GM12878 (cell line): ENCODE measurements around a stretch of chr11.

GRCh38 chr11:130315716-130316303 is 1.1 kb upstream of the ZBTB44 start:
- RAMPAGE, long total RNA, result no peak
- RRBS, 2 experiments, result 4% methylated on average over 6 of the region's 24 CpGs; no CpG with 5 or more reads in 1 of the 2 experiments
CAGE:
- cytosol, long polyA minus RNA, result no peak
- cytosol, long polyA plus RNA, result no peak
- long polyA plus RNA, result no peak
- nucleolus, long total RNA, result no peak
- nucleus, long polyA plus RNA, result no peak
- nucleus, long total RNA, result no peak

- RAMPAGE, long total RNA, result no peak
- RRBS, 2 experiments, result no CpG with 5 or more reads among the region's 7 CpGs
CAGE:
- cytosol, long polyA minus RNA, result no peak
- cytosol, long polyA plus RNA, result no peak
- long polyA plus RNA, result no peak
- nucleolus, long total RNA, result no peak
- nucleus, long polyA plus RNA, result no peak
- nucleus, long total RNA, result no peak
Observed at GRCh38 chr11:130388880-130389279, 39.5 kb downstream of the ADAMTS8 start.

DNA sequence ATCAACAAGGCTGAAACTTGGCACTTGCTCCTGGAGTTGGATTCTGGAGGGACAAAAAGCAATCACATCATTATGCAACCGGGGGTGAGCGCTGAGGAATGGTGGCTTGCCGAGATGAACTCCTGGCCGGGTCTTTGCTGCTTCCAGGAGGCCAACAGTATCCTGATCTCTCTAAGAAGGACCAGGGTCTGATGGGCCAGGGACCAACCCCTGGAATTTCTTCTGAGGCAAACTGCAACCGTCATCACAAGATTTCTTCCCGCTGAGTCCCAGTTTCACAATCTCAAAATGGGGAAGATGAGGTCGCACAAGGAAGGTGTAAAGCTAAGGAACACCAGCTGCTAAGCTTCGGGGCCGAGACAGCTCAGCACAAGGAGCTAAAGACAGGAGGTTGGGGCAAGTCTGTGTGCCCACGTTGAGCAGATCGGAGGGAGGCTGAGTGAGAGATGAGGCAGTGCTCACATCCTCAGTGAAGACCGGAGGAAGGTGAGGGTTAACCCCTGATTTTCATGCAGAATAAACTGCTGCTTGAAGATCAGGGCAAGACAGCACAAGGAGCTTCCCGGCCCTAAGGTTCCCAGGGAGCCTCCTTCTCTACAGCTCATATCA is 7.5 kb downstream of the ADAMTS8 start:
- RAMPAGE, long total RNA, result no peak
- RRBS, 2 experiments, result 30 to 63% methylated on average over 5 to 6 of the region's 13 CpGs
CAGE:
- cytosol, long polyA minus RNA, result no peak
- cytosol, long polyA plus RNA, result no peak
- long polyA plus RNA, result no peak
- nucleolus, long total RNA, result no peak
- nucleus, long polyA plus RNA, result no peak
- nucleus, long total RNA, result no peak

- RAMPAGE, long total RNA, result no peak
- RRBS, 2 experiments, result no CpG with 5 or more reads among the region's 6 CpGs
CAGE:
- cytosol, long polyA minus RNA, result no peak
- cytosol, long polyA plus RNA, result no peak
- long polyA plus RNA, result no peak
- nucleolus, long total RNA, result no peak
- nucleus, long polyA plus RNA, result no peak
- nucleus, long total RNA, result no peak
Observed at GRCh38 chr11:130520290-130520723, 71.9 kb downstream of the ADAMTS15 start.

DNA sequence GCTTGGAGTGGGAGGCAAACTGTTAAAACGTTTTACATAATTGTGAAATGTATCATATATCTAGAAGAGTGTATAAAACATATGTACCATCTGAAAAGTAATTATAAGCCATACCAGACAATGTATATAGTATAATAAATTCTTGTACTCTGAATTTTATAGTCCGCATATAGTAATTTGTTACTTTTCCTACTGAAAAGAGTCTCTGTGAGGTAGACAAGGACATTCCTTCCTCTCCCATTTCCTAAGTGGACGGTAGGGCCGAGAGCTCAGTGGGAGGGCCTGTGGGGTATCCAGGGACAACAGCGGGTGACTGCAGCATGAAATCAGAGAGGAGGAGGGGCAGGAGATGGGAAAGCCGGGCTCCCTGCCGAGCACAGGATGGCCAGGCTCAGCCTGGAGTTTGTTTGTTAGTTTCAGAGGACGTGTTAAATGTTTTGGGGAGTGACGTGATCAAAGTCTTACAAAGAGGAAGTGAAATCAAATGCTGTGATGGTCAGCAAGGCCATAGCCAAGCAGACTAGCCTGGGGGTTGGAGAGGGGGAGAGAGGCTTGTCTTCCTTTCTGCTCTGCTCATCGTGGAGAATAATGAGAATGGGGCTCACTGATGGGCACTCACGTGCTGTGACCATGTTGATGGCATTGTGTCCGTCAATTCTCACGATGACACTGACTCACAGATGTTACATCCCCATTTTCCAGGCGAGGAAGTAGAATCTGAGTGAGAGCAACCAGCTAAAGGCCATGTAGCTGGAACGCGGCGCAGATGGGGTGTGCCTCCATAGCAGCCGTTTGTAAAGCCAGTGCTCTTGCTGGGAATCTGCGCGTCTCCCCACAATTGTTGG is 152.7 kb downstream of the ADAMTS15 start:
- RAMPAGE, long total RNA, result no peak
- RRBS, 2 experiments, result no CpG with 5 or more reads among the region's 20 CpGs
CAGE:
- cytosol, long polyA minus RNA, result no peak
- cytosol, long polyA plus RNA, result no peak
- long polyA plus RNA, result no peak
- nucleolus, long total RNA, result no peak
- nucleus, long polyA plus RNA, result no peak
- nucleus, long total RNA, result no peak

DNA sequence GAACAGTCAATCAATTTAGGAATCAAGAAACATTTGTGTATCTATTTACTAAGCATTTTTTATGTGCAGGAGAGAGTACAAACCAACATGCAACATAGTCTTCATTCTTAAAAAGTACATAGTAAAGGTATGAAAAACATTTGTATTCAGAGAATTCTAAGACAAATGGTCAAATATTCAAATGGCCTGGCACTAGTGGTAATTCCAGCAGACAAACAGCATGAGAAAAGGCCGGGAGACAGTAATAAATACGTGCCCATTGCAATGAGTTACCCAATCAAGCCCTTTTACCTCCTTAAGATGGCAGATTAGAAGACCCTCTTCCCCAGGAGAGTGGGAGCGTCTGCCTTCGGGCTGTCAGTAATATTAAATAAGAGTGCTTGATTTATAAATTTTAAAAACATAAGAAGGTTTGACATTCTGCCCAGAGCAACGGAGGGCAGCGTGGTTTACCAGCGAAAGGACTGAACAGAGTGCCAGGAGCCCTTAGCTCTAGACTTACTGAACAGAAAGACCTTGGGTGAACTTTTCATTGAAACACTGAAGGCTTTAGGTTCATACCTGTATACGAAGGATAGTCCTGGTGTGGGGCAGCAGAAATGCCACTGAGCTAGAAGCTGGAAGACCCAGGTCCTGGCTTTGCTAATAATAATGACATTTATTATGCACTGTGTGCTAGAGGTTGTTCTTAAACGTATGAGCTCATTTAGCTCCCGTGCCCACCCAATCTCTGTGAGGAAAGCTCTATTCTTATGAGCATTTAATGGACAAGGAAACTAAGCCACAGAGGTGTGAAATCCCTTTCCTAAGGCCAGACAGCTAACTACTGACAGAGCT is 49.8 kb downstream of the SNX19 start:
- RAMPAGE, long total RNA, result no peak
- RRBS, 2 experiments, result no CpG with 5 or more reads among the region's 10 CpGs
CAGE:
- cytosol, long polyA minus RNA, result no peak
- cytosol, long polyA plus RNA, result no peak
- long polyA plus RNA, result no peak
- nucleolus, long total RNA, result no peak
- nucleus, long polyA plus RNA, result no peak
- nucleus, long total RNA, result no peak

DNA sequence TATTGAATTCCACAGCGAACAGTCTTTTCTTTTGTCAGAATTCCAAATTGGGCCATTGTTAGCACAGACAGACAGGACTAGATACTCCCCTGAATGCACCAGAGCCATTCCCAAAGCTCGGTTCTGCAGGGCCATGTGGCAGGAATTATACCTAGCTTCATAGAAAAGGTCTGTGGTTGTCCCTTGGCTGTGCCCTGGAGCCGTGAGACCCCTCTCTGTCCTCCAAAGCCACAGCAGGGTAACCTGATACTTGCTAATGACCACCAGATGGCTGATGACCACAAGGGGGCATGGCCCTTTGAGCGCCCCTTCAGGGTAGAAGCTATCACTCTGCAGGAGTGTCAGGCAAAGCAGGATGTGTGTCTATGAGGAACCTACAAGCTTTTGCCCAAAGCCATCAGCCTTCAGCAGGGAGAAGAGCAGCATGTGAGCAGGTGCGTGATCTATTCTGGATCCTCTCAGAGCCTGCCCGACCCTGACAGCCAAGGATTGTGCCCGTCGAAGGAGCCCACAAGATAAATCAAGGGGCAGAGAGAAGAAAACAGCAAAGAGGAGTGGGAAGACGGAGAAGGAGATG is 95.3 kb downstream of the NTM start:
- RAMPAGE, long total RNA, result no peak
- RRBS, 2 experiments, result no CpG with 5 or more reads among the region's 9 CpGs
CAGE:
- cytosol, long polyA minus RNA, result no peak
- cytosol, long polyA plus RNA, result no peak
- long polyA plus RNA, result no peak
- nucleolus, long total RNA, result no peak
- nucleus, long polyA plus RNA, result no peak
- nucleus, long total RNA, result no peak

GRCh38 chr11:131488229-131488795 is 117.9 kb downstream of the NTM start:
- RAMPAGE, long total RNA, result no peak
- RRBS, 2 experiments, result no CpG with 5 or more reads among the region's 5 CpGs
CAGE:
- cytosol, long polyA minus RNA, result no peak
- cytosol, long polyA plus RNA, result no peak
- long polyA plus RNA, result no peak
- nucleolus, long total RNA, result no peak
- nucleus, long polyA plus RNA, result no peak
- nucleus, long total RNA, result no peak

- RAMPAGE, long total RNA, result no peak
- RRBS, 2 experiments, result no CpG with 5 or more reads among the region's 2 CpGs
CAGE:
- cytosol, long polyA minus RNA, result no peak
- cytosol, long polyA plus RNA, result no peak
- long polyA plus RNA, result no peak
- nucleolus, long total RNA, result no peak
- nucleus, long polyA plus RNA, result no peak
- nucleus, long total RNA, result no peak
Observed at GRCh38 chr11:132914751-132915042, 617.6 kb downstream of the OPCML start.

DNA sequence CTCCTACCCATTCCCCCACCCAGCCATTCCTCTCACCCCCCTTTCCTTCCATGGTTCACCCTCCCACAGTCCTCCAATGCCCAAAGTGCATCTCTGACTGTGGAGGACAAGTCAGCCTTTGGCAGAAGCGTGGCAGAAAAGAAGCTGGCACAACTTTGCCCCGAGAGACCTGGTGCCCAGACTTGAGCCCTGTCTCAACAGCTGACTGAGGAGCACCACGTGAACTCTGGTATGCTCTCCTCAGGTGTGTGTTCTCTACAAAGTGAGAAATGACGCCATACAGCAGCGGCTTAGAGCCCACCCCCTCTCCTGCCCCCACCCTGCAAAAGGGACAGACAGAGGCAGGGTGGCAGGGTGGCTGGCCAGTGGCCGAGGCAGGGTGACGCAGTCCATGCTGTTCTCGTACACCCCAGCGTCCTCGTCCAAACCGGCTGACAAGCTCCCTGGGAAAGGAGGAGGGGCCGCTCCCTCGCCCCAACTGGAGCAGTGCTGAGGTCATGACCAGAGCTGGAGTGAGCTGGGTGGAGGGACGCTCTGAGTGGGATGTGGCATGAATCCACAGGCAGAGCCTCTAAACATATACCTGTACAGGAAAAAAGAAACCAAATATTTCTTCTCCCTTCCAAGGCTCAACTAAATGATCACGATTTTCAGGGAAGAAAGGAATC is 30.2 kb downstream of the OPCML start:
- RAMPAGE, long total RNA, result no peak
- RRBS, 2 experiments, result no CpG with 5 or more reads among the region's 15 CpGs
CAGE:
- cytosol, long polyA minus RNA, result no peak
- cytosol, long polyA plus RNA, result no peak
- long polyA plus RNA, result no peak
- nucleolus, long total RNA, result no peak
- nucleus, long polyA plus RNA, result no peak
- nucleus, long total RNA, result no peak

- RAMPAGE, long total RNA, result no peak
- RRBS, 2 experiments, result no CpG with 5 or more reads among the region's 17 CpGs
CAGE:
- cytosol, long polyA minus RNA, result no peak
- cytosol, long polyA plus RNA, result no peak
- long polyA plus RNA, result no peak
- nucleolus, long total RNA, result no peak
- nucleus, long polyA plus RNA, result no peak
- nucleus, long total RNA, result no peak
Observed at GRCh38 chr11:133854098-133855157, 9.1 kb upstream of the SPATA19 start.

- RAMPAGE, long total RNA, result no peak
- RRBS, 2 experiments, result 1 to 35% methylated on average over 5 of the region's 43 CpGs
CAGE:
- cytosol, long polyA minus RNA, result no peak
- cytosol, long polyA plus RNA, result no peak
- long polyA plus RNA, result no peak
- nucleolus, long total RNA, result no peak
- nucleus, long polyA plus RNA, result no peak
- nucleus, long total RNA, result no peak
Observed at GRCh38 chr11:133918035-133918574, 38.7 kb downstream of the IGSF9B start.

DNA sequence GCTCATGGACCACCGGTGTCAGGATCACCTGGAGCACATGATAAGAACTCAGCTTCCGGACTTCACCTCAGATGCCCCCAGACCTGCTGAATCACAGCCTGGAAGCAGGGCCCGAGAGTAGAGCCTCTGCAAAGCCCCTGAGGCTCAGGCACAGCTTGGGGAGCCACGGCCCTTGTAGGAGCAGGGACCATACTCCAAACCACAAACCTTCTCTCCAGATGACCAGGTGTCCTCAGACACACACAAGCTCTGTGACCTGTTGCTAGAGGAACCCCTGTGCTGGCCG is 13.9 kb upstream of the IGSF9B start:
- RAMPAGE, long total RNA, result no peak
- RRBS, 2 experiments, result 71 to 76% methylated on average over 1 to 2 of the region's 5 CpGs
CAGE:
- cytosol, long polyA minus RNA, result no peak
- cytosol, long polyA plus RNA, result no peak
- long polyA plus RNA, result no peak
- nucleolus, long total RNA, result no peak
- nucleus, long polyA plus RNA, result no peak
- nucleus, long total RNA, result no peak

GRCh38 chr11:134039184-134039693 is 29.6 kb upstream of the JAM3 start:
- RAMPAGE, long total RNA, result no peak
- RRBS, 2 experiments, result 100% methylated on average over 1 of the region's 9 CpGs; no CpG with 5 or more reads in 1 of the 2 experiments
CAGE:
- cytosol, long polyA minus RNA, result no peak
- cytosol, long polyA plus RNA, result no peak
- long polyA plus RNA, result no peak
- nucleolus, long total RNA, result no peak
- nucleus, long polyA plus RNA, result no peak
- nucleus, long total RNA, result no peak